ENCODE measurements around a stretch of chr13.

- PRO-cap = no peak
- RAMPAGE, long total RNA, 5 experiments = no peak in any of the 5 experiments
- RRBS = no CpG with 5 or more reads among the region's 6 CpGs
Observed at GRCh38 chr13:97274689-97275512, 52.8 kb downstream of the MBNL2 start.

DNA sequence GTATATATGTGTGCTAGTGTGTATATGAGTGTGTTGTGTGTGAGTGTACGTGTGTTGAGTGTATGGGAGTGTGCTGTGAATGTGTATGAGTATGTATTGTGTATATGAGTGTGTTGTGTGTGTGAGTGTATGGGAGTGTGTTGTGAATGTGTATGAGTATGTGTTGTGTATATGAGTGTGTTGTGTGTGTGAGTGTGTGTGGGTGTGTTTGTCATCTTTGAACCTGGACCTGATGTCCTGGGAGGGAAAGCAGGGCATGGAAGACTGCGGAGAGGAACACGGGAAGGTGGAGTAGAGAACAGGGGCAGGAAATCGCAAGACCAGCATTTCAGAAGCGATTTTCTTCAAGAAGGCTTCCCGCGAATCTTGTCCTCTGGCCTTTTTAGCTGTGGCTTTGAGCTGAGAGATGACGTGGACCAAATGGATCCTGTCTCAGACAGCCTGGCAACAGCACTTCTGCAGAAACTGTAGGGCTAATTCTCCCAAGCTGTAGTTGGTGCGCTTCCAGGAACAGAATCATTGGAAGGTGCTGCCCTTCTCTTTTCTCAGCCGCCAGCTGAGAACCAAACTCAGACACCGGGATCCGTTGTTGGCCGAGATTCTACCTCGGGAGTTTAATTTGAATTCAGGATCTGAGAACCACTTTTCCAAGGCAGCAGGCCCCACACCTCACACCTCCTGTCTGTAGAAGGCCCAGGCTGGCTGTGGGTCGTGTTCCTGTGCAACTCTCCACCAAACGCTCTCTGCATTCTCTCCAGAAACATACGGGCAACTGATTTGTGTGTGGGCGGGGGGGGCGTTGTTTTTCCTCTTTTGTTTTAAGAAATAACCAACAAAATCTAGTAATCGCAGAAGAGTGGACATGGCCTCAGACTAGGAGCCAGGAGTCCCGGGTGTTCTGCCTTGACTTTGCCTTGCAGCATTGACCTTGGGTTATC, 94.6 kb upstream of the RAP2A start:
- PRO-cap = no peak
- RAMPAGE, long total RNA, 5 experiments = start-site peak on the plus strand in 1 of 5 experiments, centred at position 369 of the sequence, 5 reads per replicate
- RRBS = no CpG with 5 or more reads among the region's 21 CpGs

DNA sequence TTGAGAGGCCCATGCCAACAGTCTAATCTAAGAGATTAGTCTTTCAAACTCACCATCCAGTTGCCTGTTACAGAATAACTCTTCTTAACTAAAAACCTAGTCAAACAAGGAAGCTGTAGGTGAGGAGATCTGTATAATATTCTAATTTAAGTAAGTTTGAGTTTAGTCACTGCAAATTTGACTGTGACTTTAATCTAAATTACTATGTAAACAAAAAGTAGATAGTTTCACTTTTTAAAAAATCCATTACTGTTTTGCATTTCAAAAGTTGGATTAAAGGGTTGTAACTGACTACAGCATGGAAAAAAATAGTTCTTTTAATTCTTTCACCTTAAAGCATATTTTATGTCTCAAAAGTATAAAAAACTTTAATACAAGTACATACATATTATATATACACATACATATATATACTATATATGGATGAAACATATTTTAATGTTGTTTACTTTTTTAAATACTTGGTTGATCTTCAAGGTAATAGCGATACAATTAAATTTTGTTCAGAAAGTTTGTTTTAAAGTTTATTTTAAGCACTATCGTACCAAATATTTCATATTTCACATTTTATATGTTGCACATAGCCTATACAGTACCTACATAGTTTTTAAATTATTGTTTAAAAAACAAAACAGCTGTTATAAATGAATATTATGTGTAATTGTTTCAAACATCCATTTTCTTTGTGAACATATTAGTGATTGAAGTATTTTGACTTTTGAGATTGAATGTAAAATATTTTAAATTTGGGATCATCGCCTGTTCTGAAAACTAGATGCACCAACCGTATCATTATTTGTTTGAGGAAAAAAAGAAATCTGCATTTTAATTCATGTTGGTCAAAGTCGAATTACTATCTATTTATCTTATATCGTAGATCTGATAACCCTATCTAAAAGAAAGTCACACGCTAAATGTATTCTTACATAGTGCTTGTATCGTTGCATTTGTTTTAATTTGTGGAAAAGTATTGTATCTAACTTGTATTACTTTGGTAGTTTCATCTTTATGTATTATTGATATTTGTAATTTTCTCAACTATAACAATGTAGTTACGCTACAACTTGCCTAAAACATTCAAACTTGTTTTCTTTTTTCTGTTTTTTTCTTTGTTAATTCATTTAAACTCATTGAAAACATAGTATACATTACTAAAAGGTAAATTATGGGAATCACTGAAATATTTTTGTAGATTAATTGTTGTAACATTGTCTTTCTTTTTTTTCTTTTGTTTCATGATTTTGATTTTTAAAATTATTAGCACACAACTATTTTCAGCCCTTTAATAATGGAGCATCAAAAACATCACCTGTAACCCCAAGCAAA, 41.3 kb upstream of the RAP2A start:
- PRO-cap = no peak
- RAMPAGE, long total RNA, 5 experiments = start-site peak on the plus strand in 1 of 5 experiments, centred at position 976 of the sequence, 16 reads per replicate
- RRBS = no CpG with 5 or more reads among the region's 9 CpGs

DNA sequence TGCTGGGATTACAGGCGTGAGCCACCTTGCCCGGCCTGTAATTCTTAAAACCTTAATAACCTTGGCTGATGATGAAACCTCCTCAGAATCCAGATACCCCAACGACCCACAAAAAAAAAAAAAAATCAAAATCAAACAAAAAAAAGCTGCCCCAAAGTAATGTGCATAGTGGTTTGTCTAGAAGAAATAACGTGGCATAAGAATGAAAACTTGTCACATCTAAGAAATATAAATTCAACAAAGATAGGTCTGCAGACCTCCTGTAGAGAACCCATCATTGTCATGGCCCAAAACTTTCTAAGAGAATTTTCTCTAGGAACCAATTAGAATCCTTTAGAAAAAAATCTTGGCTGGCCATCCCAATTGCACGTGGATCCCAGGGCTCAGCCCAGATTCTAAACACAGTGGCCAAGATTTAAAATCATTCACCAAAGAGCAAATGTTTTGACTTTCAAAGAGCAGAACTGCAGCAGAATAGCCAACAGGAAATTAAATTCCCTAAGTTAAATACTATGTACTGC, 21.2 kb downstream of the IPO5 start:
- PRO-cap = no peak
- RAMPAGE, long total RNA, 5 experiments = no peak in any of the 5 experiments
- RRBS = no CpG with 5 or more reads among the region's 5 CpGs

DNA sequence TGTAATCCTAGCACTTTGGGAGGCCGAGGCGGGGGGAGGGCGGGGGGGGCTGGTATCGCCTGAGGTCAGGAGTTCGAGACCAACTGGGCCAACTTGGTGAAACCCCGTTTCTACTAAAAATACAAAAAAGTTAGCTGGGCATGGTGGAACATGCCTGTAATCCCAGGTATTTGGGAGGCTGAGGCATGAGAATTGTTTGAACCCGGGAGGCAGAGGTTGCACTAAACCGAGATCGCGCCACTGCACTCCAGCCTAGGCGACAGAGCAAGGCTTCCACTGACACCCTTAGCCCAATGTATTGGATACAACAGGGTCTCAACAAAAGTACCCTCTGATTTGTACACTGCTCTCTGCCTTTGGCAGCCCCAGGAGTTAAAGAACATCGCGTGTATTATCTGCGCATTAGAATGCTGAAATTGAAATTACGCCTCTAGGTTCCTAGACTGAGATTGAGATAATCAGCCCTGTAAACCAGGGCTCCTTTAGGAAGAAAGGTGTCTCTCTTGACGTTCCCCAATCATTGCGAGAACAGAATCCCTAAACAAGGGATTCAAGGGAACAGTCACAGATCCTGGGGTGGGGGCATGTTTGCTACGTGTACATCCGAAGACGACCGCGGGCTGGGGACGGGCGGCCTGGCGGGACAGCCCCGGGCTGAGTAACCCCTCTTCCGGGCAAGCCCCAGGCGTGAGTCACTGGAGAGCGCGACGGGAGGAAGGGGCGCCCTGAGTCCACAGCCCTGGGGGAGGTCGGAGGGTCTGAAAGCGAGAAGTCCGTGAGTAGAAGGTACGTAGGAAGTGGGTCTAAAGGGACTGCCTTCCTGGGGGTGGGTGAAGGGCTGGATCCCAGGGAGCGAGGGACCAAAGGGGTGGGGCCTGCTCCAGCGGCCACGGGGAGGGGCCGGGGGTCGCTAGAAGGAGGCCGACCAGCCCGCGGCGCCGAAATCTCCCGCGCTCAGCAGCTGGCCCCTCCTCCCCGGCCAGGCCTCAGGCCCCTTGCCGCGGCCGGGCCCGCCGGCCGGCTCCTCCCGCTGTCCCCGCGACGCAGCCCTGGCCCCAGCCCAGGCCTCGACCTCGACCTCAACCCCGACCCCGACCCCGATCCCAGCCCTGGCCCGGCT, 22.1 kb downstream of the IPO5 start:
- PRO-cap = bidirectional peak, plus-strand start at position 695 of the sequence, minus-strand start at position 619 of the sequence
- RAMPAGE, long total RNA, 5 experiments = no peak in any of the 5 experiments
- RRBS = 1% methylated on average over 13 of the region's 65 CpGs

GRCh38 chr13:98105835-98106393, 37.0 kb upstream of the FARP1 start:
- PRO-cap = unidirectional peak, minus-strand start at chr13:98106043
- RAMPAGE, long total RNA, 5 experiments = no peak in any of the 5 experiments
- RRBS = no CpG with 5 or more reads among the region's 3 CpGs

DNA sequence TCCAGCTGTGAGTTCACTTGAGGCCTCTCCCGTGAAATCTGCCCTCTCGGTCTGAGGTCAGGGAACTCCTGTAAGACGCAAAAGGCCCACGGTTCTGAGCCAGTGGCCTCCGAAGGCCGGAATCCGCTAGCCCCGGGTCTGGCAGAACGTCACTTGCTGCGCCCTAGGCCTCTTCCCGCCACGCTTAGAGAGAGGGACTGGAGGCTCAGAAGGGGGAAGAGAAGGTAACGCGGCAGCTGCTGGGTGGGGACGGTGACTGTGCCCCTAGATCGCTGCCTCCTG, 884 bp upstream of the FARP1 start:
- PRO-cap = no peak
- RAMPAGE, long total RNA, 5 experiments = no peak in any of the 5 experiments
- RRBS = no CpG with 5 or more reads among the region's 16 CpGs

DNA sequence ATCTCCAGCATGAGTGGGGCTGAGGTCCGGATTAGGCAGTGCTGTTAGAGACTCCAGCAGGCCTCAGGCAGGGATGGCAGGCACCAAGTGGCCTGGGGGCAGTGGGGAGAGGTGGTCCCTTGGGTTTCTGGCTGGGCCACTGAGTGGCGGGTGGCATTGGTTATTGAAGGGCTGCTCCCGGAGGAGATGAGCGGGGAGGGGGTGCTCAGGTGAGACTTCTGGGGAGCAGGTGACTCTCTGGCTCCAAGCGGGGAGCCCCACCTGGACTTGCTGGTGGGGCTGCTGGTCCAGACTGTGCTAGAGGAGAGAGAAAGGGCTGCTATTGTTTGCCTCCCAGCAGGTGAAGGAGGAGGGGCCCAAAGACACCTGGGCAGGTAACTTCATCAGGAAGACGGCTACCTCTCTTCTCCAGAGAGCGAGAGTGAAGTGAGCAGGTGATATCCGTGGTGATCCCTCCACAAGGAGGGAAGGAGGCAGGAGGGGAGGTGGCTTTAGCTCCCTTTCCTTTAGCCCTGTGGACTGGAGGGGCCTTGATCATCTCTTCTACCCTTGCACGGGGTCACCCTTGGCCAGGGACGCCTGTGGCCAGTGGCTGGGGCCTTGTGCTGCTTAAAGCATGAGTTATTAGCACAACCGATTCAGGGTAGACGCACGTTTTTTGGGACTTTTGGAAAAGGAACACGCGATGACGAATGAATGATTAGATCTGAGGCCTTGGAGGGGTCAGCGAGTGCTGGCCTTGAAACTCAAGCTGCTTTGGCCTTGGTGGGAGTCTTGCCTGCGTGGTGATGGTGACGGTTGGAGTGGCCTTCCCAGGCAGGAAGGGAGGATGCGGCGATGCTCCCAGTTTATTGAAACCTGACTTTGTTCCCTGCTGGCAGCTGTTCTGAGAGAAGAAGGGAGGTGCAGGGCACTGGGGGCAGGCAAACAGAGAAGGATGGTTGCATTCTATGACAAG, 62.8 kb upstream of the RNF113B start:
- PRO-cap = no peak
- RAMPAGE, long total RNA, 5 experiments = start-site peak on the plus strand in 1 of 5 experiments, centred at position 721 of the sequence, 6 reads per replicate
- RRBS = no CpG with 5 or more reads among the region's 21 CpGs

DNA sequence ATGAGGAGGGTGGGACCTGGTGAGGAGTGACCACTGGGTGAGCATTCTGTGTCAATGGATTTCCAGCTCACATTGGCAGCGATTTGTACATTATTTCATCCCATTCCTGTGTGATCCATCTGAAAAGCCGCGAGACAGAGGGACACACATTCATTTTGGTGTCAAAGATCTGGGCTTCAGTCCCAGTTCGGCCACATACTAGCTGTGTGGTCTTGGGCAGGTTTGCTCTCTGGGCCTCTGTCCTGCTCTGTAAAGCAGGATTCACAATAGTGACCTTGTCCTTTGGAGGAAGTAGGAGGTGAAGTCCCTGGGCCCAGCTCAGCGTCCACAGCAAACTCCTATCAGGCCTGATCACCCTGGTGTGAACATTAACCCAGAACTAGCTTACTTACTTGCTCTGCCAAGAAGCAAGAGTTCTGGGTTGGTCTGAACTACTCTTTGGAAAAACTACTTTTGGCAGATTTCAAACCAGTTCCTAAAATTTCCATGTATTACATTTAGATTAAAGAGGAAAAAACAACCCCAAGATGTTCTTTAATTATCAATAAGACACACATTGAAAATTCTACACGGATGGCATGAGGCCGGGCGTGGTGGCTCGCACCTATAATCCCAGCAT, 89.2 kb upstream of the RNF113B start:
- PRO-cap = no peak
- RAMPAGE, long total RNA, 5 experiments = no peak in any of the 5 experiments
- RRBS = no CpG with 5 or more reads among the region's 9 CpGs

DNA sequence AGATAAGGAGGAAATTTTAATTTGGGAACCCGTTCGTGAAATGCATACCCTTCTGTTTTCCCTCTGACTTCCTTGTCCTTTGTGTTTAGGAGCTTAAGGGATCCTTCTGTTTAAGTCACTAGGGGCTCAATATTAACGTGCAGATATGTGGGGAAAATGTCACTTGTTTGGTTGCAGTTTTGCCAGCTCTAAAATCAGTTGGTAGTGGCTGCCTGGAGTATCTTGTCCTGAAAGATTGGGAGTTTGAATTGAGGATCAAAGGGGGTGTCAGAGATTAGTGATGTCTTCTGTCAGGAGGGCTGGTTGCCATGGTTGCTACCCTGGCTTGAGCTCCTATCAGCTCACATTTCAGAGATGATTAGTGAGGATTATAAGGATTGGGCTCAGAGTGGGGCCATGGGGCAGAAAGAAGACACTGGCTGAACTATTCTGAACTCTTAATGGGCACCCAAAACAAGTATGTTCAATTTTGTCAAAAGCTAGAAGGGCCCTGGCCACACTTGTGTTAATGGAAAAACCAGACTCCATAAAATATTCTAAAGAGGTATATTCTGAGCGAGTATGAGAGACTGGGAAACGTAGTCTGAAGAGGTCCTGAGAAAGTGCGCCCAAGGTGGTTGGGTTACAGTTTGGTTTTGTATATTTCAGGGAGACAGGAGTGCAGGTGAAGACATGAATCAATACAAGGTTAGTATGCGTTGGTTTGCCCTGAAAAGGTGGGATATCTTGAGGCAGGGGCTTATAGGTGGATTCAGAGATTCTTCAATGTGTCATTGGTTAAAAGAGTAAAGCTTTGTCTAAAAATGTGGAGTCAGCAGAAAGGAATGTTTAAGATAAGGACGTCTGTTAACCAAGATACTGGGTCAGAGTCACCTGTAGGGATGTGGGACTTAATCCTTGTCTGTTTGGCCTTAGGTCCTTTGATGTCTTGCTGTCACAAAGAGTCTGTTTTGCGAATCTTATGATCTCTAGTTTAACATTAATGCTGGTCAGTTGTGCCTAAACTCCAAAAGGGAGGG, 95.7 kb upstream of the RNF113B start:
- PRO-cap = no peak
- RAMPAGE, long total RNA, 5 experiments = start-site peak on the plus strand in 1 of 5 experiments, centred at positions 347 to 527 of the sequence, 5 to 8 reads per replicate
- RRBS = no CpG with 5 or more reads among the region's 9 CpGs

DNA sequence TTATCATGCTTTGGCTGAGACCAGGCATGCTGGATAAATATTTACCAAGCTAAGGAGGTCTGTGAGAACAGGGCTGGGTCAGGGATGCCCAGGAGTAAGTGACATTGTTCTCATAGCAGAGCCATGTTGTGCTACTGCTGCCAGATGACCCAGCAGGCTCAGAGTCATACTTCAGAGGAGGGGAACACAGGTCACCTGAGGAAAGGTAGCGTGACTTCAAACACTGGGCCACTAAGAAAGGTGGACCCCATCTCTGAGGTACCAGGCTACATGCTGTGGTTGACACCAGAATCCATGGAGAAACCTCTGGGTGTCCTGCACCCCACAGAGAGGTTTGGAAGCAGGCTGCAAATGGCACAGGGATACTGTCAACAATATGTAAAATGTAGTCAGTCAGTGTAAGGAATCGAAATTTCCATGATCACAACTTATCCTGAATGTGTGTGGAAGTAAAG, 116.2 kb upstream of the RNF113B start:
- PRO-cap = no peak
- RAMPAGE, long total RNA, 5 experiments = start-site peak on the plus strand in 2 of 5 experiments, centred at positions 108 to 279 of the sequence, 5 reads per replicate
- RRBS = no CpG with 5 or more reads among the region's 2 CpGs

GRCh38 chr13:98313140-98314061, 136.3 kb upstream of the RNF113B start:
- PRO-cap = no peak
- RAMPAGE, long total RNA, 5 experiments = no peak in any of the 5 experiments
- RRBS = no CpG with 5 or more reads among the region's 22 CpGs

- PRO-cap = no peak
- RAMPAGE, long total RNA, 5 experiments = no peak in any of the 5 experiments
- RRBS = no CpG with 5 or more reads among the region's 9 CpGs
Observed at GRCh38 chr13:98315503-98315980, 138.5 kb upstream of the RNF113B start.

DNA sequence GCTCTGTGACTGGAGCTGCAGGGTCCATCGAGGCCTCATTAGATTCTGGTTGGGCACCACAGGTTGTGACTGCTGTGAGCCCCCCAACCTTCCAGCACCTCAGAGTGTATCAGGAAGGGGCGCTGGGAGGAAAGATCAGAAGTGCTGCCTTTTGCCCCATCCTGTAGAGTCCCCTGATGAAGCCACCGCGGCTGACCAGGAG, 136.5 kb downstream of the STK24 start:
- PRO-cap = no peak
- RAMPAGE, long total RNA, 5 experiments = no peak in any of the 5 experiments
- RRBS = no CpG with 5 or more reads among the region's 4 CpGs

- PRO-cap = no peak
- RAMPAGE, long total RNA, 5 experiments = no peak in any of the 5 experiments
- RRBS = 83% methylated on average over 5 of the region's 26 CpGs
Observed at GRCh38 chr13:98443748-98444463, 133.0 kb downstream of the STK24 start.

GRCh38 chr13:98454013-98454860, 122.7 kb downstream of the STK24 start:
- PRO-cap = unidirectional peak, plus-strand start at chr13:98454628
- RAMPAGE, long total RNA, 5 experiments = no peak in any of the 5 experiments
- RRBS = no CpG with 5 or more reads among the region's 8 CpGs

- PRO-cap = no peak
- RAMPAGE, long total RNA, 5 experiments = no peak in any of the 5 experiments
- RRBS = no CpG with 5 or more reads among the region's 13 CpGs
Observed at GRCh38 chr13:98527402-98527768, 49.5 kb downstream of the STK24 start.

- PRO-cap = no peak
- RAMPAGE, long total RNA, 5 experiments = start-site peak on the minus strand in 2 of 5 experiments, at chr13:98557441-98557740 at its widest, 11 to 33 reads per replicate
- RRBS = no CpG with 5 or more reads among the region's 7 CpGs
Observed at GRCh38 chr13:98557260-98557809, 19.6 kb downstream of the STK24 start.

GRCh38 chr13:98569030-98570188, 7.5 kb downstream of the STK24 start:
- PRO-cap = no peak
- RAMPAGE, long total RNA, 5 experiments = start-site peak on the minus strand in 1 of 5 experiments, at chr13:98569113-98569220 at its widest, 15 reads per replicate
- RRBS = no CpG with 5 or more reads among the region's 20 CpGs

DNA sequence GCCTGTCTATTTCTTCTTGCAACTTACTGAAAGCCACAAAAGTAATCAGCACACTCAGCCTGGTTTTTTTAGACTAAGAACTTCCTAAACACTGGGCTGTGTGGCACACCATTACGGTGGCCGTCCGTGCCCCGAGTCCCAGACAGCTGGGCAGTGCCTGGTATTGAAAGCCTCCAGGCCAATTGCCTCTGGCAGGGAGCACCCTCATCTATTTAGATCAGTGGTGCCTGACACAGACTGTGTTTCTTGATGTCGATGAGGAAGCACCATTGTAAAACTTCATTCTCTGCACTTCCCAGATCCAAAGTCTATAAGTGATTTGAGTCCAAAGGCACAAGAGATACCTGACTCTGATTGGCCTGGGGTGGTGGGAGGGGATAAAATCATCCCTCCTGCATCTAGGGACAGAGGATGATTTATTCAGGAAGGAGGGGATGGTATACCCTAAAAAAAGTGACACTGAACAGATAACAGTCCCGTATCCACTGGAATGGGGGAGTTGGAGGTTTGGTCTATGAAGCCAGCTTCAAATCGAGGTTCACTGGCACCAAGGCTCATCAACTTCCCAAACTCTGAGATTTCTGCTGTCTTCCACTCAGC, 8.5 kb upstream of the STK24 start:
- PRO-cap = no peak
- RAMPAGE, long total RNA, 5 experiments = no peak in any of the 5 experiments
- RRBS = no CpG with 5 or more reads among the region's 7 CpGs

All from stomach (tissue), 7 donors.